Daoy (cell line): ENCODE measurements around the genes SH3YL1 and COLEC11.

- RAMPAGE, long total RNA = no peak
These were observed 227 bp downstream of the FAM110C start for GRCh38 chr2:46165-46390.

DNA sequence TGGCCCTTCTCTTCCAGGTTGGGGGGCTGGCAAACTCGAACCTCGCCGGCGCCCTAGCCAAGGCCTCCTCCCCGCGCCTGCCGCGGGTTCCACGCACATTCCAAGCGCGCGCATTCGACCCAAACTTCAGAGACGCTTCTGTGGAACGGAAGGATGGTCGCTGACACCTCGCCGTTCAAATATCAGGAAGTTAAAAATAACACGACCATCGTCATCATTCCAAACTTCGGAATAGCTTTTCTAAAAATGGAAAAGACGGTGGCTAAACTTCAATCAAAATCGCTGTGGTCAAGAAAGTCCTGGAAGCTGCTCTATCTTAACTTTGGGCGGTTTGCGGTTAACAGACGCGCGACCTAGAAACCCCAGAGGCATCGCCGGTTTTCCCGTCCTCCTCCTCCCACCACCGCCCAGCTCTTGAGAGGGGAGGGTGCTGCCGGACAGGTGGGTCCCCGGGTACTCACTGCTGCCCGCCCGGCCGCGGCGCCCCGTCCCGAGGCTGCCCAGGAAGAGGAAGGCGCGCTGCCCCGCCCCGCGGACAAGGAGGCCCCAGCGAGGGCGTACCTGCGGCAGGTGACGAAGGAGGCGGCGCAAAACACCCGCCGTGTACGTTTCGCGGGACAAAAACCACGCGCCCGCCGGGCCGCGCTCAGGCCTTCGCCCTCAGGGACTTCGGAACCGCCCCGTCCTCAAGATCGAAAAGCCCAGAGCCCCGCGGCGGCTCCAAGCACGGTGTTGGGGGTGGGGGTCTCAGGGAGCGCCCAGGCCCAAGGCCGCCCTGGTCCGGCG, at the start of gene SH3YL1:
Gene SH3YL1 (minus strand): TSS at position 510 of the 786 bp plus-strand sequence.
- RAMPAGE, long total RNA = no peak

- RAMPAGE, long total RNA = no peak
These were observed 2.1 kb downstream of the ALKAL2 start for GRCh38 chr2:285558-286344.

- RAMPAGE, long total RNA = no peak
These were observed 995 bp downstream of the ALKAL2 start for GRCh38 chr2:286693-287499.

GRCh38 chr2:288518-289378, 857 bp upstream of the ALKAL2 start:
- RAMPAGE, long total RNA = no peak

- RAMPAGE, long total RNA = no peak
These were observed 16.7 kb downstream of the TMEM18 start for GRCh38 chr2:660488-660966.

GRCh38 chr2:675985-676599, 1.1 kb downstream of the TMEM18 start:
- RAMPAGE, long total RNA = no peak

GRCh38 chr2:1244768-1244984, 168.6 kb upstream of the TPO start:
- RAMPAGE, long total RNA = no peak

DNA sequence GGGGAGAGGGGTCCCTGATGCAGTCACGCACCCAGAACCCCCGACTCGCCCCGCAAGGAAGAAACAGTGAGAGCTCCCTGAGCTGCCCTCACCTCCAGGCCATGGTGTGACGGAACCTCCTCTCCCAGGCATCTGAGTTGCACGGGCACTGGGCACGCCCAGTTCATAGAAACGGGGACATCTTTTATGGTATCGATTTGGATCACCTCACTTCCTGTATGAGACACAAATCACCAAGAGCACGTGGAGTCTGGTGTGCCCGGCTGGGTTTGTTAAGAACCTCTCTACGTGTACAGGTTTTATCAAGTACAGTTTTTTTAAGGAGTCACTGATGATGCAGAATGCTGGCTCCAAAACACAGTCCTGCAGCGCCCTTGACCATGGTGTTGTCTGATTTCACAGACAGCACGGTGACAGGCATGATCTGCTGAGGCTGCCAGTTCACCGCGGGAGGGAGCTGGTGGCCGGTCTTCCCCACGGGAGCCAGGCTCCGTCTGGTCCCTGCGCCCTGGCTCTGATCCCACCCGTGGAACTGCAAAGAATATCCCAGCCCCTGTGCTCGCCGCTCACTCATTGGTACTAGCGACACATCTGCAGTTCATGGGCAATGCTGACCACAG, 35.6 kb downstream of the PXDN start:
- RAMPAGE, long total RNA = no peak

GRCh38 chr2:1728669-1729222, 15.6 kb downstream of the PXDN start:
- RAMPAGE, long total RNA = no peak

DNA sequence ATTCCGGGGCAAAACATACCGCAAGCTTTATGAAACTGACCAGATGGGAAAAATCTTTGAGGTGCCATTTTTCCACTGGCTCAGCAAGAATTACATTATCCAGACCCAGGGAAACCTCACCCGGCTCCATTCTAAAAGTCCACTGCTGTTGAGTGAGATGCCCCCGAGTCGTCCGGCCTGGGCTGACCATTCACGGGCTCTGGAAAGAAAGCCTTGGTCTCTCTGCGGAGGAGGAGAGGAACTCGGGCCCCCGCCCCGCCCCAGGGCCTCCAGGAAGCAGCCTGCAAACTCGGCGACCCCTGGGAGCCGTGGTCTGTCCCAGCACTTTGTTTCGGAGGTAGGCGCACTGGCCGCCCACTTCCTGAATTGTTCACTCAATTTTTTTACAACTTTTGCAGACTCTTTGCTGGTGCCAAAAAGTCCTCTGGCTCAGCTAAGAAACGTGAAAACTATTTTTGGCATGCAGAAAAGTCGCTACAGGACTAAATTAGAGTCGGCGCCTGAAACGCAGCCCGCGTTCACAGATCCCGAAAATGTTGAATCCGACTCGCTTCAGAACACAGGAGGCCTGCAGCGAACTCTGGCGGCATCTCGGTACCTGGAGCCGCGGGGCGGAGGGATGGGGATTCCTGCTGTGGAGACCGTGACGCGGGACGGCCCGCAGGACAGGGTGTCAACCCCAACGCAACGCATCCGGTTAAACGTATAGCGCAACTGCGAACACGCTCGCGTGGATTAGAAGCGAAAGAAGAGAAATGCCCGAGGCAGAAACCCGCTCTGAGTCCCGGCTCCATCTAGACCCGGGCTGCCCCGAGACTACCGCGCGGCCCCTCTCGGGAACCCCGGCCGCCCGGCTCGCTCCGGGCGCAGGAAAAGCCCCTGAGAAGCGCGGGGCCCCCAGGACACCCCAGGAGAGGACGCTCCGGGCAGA, 1.5 kb downstream of the PXDN start:
- RAMPAGE, long total RNA = no peak

DNA sequence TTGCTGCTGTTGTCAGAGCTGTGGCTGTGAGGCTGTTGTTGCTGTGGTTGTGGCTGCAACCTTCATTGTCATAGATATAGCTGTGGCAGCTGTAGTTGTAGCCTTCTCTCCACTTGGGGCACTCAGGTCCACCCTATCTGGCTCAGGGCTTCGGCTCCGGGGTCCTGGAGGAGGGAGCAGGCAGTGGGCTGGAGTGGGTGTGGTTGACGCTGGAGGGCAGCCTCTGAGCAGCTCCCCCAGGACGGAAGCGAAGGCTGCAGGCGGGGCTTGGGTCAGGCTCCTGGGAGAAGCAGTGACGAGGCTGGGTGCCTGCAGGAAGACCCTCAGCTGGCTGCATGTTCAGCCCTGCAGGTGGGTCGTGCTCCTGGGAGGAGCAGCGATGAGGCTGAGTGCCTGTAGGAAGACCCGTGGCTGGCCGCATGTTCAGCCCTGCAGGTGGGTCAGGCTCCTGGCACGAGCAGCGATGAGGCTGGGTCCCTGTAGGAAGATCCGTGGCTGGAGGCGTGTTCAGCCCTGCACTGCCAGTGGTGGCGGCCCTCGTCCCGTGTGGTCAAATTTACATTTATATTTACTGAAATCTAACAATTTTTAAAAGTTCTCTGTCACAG, 79.1 kb upstream of the PXDN start:
- RAMPAGE, long total RNA = no peak

GRCh38 chr2:1842744-1843219, 98.5 kb upstream of the PXDN start:
- RAMPAGE, long total RNA = no peak

- RAMPAGE, long total RNA = no peak
These were observed 154.6 kb downstream of the EIPR1 start for GRCh38 chr2:3222854-3223646.

DNA sequence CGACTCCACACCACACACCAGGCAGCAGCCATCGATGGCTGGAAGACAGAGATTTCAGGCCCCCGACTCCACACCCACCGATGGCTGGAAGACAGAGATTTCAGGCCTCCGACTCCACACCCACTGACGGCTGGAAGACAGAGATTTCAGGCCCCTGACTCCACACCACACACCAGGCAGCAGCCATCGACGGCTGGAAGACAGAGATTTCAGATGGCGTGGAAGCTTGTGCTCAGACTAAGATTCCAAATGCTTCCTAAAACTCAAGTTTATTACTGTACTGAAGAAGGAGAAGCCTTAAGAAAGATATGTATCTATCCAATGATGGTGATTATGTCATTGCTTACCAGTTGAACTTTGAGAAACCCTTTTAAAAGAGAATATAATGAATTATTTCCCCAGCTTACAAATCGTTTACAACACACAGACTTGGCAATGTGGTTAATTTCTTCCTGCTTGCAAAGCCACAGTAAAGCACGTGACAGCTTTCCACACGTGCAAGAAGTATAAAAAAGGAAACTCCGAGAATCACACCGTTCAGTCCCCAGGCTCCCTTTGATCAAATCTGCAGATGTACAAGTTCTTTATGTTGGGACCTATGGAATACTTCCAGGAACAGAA, 135.1 kb downstream of the EIPR1 start:
- RAMPAGE, long total RNA = no peak

DNA sequence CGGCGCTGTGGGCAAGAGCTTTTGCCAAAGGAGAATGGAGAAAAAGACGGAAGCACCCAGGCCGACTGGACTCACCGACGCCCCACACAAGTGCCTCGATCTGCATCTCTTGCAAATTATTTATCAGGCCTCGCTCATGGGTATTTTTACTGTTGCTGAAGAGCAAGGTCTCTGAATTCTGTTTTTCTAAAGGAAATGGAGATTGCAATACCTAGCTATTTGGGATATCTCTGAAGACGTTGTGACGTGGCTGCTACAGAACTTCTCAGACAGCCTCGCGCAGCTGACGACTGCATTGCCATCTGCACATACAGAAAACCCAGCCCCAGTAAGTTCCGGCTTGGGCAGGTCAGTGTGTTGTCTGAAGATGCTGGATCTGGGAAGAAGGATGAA, 52.1 kb downstream of the ADI1 start:
- RAMPAGE, long total RNA = no peak

DNA sequence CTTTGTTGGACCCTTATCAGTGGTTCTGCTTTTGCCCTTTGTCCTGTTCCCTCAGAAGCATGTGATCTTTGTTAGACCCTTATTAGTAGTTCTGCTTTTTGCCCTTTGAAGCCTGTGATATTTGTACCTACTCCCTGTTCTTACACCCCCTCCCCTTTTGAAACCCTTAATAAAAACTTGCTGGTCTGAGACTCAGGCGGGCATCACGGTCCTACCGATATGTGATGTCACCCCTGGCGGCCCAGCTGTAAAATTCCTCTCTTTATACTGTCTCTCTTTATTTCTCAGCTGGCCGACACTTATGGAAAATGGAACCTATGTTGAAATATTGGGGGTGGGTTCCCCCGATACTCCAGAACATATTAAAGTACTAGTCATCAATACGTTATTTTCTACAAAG, 3.8 kb downstream of the ADI1 start:
- RAMPAGE, long total RNA = no peak

DNA sequence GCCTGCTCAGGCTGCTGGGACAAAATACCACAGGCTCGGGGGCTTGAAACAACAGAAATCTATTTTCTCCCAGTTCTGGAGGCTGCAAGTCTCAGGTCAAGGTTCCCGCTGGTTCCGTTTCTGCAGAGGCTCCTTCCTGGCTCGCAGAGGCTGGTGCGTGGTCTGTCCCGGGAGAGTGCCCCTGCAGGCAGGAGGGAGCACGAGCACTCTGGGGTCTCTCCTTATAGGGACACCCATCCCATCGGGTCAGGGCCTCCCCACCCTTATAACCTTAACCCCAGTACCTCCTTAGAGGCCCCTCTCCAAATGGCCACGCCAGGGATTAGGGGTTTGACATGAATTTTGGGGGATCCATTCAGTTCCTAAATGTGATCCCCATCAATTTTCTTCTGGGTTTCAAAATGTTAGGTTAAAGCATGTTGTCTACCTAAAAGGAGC, 17.4 kb upstream of the ADI1 start:
- RAMPAGE, long total RNA = no peak

- RAMPAGE, long total RNA = no peak
These were observed at the start of gene COLEC11 for GRCh38 chr2:3594864-3595306. TSS of gene COLEC11 (plus strand) at chr2:3595112.

GRCh38 chr2:3620708-3621279, 25.9 kb downstream of the COLEC11 start:
- RAMPAGE, long total RNA = no peak